Vein endothelial cell (primary cell): Measurements from ENCODE around the genes DEDD, TOMM40L, FCGR2B and DDR2.

- CAGE, long polyA plus RNA = no peak
Measured at GRCh38 chr1:161068880-161069516, 693 bp downstream of the ARHGAP30 start.

DNA sequence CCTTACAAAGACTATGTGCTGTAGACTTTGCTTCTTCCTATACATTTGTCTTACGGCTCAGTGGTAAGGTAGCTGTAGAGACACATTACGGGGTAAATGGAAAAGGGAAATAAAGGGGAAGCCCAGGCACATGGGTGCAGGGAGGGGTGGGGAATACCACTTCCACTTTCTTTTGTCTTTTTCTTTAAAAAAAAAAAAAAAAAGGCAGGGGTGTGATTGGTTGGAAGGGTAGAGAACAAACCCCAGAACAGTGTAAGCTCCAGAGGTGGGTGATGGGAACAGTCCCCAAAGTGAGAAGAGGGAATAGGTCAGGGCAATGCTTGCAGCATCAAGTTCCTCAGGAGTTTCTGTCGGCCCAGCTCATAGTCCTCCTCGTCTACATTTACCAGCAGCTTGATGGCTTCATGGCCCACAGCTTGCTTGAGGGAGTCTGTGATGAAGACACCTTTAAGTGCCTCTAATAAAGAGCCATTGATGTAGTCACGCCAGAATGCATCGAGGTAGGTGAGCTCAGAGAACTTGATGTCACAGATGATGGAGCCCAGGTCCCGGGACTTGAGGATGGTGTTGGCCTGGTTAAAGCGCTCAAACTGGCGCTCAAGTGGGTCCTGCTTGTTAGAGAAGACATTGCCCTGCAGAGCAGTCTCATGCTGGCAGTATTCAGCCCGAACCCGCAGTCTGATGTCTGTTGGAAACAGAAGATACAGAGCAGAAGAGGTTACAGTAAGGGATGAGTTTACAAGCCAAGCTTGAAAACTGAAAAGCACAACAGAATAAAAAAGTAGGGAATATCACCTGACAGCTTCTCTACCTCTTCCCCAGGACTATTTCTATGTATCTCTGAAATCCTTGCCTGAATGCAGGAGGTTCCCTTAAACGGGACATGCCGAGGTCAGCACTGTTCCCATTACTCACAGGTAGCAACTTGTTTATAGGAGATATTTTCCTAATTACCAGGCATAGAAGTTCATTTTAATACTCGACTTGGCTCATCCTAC lies 4.2 kb downstream of the NIT1 start:
- CAGE, long polyA plus RNA = no peak

GRCh38 chr1:161132281-161133189 lies at the start of gene DEDD:
DEDD (minus strand) TSS chr1:161132667.
- CAGE, long polyA plus RNA = no peak

DNA sequence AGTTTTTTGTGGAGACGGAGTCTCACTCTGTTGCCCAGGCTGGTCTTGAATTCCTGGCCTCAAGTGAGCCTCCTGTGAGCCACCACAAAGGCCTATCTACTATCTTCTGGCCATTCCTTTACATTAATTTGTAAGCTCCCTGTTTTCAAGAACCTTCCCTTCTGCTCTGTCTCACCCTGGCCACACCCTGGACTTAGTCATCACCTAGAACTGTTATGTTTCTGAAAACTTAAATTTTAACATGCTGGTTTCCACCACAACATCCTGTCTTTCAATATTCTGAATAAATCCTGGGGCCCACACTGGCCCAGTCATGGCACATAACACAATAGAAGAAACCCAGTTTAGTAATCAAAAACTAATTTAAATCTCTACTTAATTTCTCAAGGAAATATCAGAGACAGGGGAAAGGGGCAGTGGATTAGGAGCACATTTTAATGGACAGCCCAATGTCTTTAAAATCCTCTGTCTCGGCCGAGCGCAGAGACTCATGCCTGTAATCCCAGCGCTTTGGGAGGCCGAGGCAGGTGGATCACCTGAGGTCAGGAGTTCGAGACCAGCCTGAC lies 5.0 kb upstream of the B4GALT3 start:
- CAGE, long polyA plus RNA = no peak

DNA sequence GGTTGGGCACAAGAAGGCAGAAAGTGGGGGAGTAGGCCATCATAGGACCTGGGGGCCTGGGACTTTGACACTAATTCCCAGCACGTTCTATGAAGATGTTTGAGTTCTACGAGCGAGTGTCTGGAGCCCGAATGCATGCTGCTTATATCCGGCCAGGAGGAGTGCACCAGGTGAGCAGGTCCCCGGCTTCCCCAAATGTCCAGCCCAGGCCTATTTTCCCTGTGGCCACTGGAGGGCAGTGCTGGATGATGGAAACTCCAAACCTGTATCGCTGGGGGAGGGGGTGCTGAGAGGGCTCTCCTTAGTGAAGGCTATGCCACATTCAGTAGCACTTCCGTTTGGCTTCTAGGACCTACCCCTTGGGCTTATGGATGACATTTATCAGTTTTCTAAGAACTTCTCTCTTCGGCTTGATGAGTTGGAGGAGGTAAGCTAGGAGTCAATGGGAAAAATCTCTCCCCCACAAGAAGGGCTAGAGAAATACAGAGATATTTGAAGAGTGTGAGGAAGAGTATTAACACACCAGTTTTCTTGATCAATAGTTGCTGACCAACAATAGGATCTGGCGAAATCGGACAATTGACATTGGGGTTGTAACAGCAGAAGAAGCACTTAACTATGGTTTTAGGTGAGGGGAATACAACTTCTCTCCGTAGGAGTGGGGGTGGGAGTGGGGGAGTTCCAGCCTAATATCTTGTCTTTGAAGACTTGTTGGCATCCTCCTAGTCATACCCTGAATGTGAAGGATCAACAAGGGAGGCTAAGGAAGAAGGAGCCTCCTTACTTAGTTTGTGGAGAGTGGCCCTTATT lies 5.1 kb upstream of the FCER1G start:
- CAGE, long polyA plus RNA = no peak

DNA sequence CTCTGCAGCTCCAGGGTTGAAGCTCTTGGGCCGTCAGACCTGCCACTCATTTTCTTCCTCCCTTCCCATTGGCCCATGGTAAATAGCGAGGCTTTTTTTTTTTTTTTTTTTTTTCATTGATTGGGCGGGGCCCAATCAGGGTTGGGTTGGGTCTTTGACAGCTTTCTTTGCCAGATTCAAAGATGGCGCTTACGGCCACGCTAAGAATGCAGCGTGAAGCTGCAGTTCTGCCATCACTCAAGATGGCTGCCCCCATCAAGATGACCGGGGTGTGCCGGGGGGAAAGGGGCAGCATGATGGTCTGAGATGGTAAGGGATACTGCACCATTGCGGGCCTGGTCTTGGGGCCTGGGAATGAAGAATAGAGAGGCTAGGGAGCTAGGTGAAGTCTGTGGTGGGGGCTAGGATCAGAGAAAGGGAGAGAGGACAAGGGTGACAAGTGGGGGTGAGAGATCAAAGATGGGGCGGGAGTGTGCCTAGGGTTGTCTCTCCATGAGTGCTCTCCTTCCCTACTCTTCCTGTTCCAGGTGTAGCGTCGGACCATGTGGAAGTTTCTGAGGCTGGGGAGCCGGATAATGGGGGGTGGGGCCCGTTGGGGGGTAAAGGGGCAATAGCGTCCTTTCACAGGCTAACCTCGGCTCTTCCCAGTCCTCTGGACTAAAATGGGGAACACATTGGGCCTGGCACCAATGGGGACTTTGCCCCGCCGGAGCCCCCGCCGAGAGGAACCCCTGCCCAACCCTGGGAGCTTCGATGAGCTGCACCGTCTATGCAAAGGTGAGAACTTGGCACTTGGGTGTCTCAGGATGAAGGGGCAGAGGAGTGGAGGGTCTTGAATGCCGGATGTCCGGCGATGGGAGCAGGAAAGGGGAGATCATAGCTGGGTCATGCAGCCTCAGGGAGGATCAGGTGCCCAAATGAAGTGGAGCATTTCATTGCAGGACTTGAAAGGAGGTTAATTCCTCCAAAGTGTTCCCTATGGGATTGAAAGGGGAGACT lies at the start of gene TOMM40L:
TSS of gene TOMM40L (plus strand) at position 233 of the 999 bp plus-strand sequence.
- CAGE, long polyA plus RNA = start-site peak on the plus strand centred at position 237 of the sequence, 18 bp wide, 44 and 31 reads in 2 replicates

GRCh38 chr1:161390077-161391066 lies 22.7 kb upstream of the CFAP126 start:
- CAGE, long polyA plus RNA = no peak

DNA sequence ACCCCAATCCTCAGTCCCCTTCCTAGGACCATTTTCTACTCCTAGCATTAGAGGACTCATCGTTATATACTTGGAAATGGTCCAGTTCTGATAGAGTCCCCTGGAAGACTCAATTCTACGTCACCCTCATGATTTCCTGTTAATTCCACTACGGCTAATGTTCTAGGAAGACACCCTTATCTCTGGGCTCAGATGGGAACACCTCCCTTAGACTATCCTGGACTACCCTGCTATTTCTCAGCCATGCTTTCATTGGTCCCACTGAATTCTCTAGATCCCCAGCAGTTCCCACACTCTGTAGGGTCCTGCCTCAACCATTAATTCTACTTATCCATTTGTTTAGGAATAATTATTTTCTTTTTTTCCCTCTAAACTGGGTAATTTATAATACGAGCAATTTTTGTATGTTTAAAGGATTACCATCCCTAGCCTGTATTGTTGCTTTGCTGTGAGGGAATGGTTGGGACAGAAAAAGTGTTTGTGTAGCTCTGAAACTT lies 7.2 kb downstream of the FCGR3B start:
- CAGE, long polyA plus RNA = no peak

- CAGE, long polyA plus RNA = no peak
Measured at GRCh38 chr1:161662873-161663207, at the start of gene FCGR2B. FCGR2B (plus strand) TSS chr1:161663143.

GRCh38 chr1:161831685-161831971 lies 65.5 kb downstream of the ATF6 start:
- CAGE, long polyA plus RNA = no peak

GRCh38 chr1:161922212-161922899 lies 101.3 kb downstream of the OLFML2B start:
- CAGE, long polyA plus RNA = no peak

GRCh38 chr1:162145970-162146829 lies 76.7 kb downstream of the NOS1AP start:
- CAGE, long polyA plus RNA = no peak

DNA sequence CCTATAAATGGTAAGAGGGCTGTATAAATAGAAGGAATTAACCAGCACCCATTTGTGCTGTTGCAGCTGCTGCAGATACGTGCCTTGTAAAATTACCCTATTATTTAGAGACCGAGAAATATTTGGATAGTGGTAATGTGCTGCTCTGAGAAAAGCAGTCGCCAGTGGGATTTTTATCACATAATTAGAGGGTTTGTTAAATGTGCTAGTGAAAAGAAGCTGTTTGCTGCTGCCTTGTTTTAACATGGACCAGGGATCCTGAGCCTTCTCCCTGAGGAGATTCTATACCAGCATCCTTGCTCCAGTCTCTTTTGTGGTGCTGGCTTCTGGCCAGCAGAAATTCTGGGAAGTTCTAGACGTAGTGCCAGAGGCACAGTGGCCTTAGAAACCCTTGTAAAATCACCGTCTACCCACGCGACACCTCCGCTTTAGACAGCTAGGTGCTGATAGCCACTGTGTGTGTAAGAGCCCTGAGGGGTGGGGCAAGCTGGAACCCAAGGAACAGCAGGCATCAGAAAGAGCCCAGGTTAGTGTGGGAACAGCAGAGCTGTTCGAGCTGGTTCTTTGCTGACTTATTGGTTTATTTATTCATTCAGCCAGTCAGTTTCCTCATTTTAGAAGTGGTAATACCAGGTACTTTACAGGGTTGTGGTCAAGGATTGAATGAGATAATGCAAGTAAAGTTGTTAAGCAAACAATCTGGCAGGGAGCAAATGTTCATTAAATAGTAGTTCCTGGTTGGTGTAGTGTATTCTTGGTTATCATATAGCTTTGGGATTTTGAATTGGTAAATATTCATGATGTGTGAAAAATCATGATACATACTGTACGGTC lies 137.6 kb downstream of the NOS1AP start:
- CAGE, long polyA plus RNA = no peak

GRCh38 chr1:162295377-162295635 lies 81.3 kb downstream of the SPATA46 start:
- CAGE, long polyA plus RNA = no peak

DNA sequence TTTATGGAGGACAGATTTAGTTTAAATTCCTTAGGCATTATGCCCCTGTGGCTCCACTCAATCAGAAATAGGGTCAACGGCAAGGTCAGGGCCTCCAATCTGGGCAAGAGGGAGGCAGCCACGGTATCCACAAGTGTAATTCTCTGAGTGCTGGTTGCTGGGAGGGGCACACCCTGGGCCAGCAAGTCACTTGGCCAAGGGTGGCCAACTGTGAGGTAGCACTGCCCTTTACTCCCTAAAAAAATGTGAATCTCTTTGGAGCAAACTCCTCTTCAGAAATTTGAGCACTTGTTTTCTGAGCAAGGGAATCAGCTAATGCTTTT lies 12.8 kb downstream of the SPATA46 start:
- CAGE, long polyA plus RNA = no peak

- CAGE, long polyA plus RNA = no peak
Measured at GRCh38 chr1:162386066-162386958, 4.8 kb downstream of the C1orf226 start.

- CAGE, long polyA plus RNA = no peak
Measured at GRCh38 chr1:162544974-162545526, 16.5 kb upstream of the UAP1 start.

GRCh38 chr1:162562320-162563157 lies 1.0 kb downstream of the UAP1 start:
- CAGE, long polyA plus RNA = no peak

DNA sequence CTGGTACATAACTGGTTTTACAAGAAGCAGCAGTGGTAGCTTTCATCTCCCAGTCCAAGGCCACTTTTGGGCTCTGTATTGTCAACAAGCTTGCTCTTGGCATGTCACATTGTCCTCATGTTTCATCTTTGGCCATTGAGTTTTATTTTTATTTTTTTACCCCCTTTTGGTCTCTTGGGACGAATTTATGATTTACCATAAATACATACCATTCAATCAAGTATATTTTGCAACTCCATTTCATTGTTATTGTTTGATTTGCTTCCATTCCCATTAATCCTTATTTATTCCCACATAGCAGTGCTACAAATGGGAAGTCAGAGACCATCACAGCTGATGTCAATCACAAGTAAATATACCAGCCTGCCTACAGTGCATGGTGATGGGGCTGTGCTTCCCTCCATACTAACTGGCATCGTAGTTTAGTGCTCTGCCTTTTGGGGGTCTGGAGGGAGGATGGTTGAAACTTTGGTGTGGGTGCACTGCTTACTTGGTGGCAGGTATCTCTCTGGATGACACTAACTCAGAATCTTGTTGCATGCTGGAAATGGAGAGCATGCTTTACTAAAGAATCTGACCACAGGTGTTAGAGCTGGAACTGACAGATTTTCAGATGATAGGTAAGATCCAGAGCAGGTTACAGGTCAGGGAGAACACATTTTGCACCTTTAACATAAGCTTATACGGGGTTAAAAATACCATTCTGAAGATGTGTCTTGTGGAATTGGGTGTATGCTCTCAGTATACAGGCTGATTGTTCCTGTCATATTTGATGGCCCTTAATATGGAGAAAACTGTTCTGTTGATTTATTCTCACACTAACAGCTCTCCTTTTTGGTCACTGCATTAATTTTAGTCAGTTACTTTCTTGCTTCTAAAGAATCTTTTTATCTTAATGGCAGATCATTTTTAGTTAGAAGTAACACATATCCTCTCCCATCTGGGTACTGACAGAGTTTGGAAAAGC lies 31.2 kb downstream of the UAP1 start:
- CAGE, long polyA plus RNA = no peak

- CAGE, long polyA plus RNA = no peak
Measured at GRCh38 chr1:162631917-162632664, at the start of gene DDR2. DDR2 (plus strand) TSS chr1:162632464.